Mesangial cell (primary cell): ENCODE measurements around the genes ANP32A and RPLP1.

- RAMPAGE, long total RNA, result no peak
These were observed 11.5 kb downstream of the CALML4 start for GRCh38 chr15:68193453-68194308.

GRCh38 chr15:68300215-68300954 lies 22.8 kb downstream of the FEM1B start:
- RAMPAGE, long total RNA, result no peak

GRCh38 chr15:68304456-68304701 lies 26.8 kb downstream of the FEM1B start:
- RAMPAGE, long total RNA, result no peak

GRCh38 chr15:68334386-68335259 lies 57.1 kb downstream of the FEM1B start:
- RAMPAGE, long total RNA, result no peak

- RAMPAGE, long total RNA, result no peak
These were observed 20.9 kb downstream of the CORO2B start for GRCh38 chr15:68599619-68600170.

- RAMPAGE, long total RNA, result no peak
These were observed 29.2 kb downstream of the ANP32A start for GRCh38 chr15:68791279-68792204.

GRCh38 chr15:68795220-68795857 lies 25.4 kb downstream of the ANP32A start:
- RAMPAGE, long total RNA, result no peak

DNA sequence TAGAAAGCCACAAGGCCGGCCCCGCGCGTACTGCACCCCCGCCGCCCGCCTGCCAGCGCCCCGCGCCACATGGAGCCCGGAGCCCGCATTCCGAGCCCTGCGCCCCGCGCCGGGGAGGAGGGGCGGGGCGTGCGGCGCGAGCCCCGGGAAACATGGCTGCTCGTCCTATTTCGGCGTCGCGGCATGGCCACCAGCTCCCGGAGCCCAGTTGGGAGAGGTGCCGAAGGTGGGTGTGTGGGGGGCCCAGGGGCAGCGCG lies 2.7 kb downstream of the ANP32A start:
- RAMPAGE, long total RNA, result no peak

DNA sequence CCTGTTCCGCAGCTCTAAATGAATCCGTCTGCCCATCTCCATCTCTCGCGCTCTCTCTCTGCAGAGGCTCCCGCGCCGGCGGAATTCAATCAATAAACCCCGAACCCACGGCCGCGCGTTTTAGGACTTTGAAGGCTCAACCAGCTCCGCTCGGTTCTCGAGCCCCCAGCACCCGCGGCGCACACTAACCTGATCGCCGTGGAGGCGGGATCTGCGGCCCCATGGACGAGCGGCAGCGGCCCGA lies at the start of gene ANP32A:
Gene ANP32A (minus strand): TSS at position 186 of the 244 bp plus-strand sequence.
- RAMPAGE, long total RNA, result start-site peak on the minus strand centred at position 123 of the sequence, 128 bp wide, 5,228 reads

DNA sequence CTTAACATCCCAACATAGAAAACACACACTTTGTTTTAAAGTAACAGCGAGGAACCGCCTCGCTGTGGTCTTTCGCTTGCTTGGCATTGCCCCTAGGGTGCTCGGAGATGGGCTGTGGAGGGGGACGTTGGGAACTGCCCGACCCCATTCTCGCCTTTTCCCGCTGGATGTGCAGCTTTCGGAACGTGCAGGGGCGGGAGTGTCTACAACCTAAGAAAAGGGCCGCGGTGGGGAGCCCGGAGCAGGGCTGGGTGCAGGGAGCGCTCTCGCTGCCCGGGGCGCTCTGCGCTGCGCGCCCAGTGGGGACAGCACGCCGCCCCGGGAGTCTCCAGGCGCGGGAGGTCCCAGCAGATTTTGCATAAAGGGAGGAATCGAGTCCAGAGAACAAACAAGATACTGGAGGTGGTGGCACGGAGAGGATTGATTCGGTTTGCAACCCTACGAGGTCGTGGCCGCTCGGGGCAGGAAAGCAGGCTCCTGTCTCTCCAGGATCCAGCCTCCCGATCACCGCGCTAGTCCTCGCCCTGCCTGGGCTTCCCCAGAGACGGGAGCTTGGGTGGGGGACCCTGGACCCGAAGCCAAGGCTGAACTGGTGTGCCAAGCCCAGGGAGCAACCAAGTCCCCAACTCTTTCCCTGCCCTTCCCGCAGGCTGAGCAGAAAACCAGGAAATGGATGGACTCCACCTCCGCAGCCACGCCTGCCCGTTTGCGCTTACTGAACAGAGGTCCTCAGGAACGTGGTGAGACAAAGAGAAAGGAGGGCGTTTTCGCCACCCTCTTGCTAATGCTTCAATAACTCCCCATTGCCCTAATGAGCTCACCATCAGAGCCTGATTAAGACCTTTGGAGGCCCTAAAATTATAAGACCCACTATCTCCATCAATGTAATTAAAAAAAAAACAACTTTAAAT lies 59.7 kb downstream of the NOX5 start:
- RAMPAGE, long total RNA, result no peak

DNA sequence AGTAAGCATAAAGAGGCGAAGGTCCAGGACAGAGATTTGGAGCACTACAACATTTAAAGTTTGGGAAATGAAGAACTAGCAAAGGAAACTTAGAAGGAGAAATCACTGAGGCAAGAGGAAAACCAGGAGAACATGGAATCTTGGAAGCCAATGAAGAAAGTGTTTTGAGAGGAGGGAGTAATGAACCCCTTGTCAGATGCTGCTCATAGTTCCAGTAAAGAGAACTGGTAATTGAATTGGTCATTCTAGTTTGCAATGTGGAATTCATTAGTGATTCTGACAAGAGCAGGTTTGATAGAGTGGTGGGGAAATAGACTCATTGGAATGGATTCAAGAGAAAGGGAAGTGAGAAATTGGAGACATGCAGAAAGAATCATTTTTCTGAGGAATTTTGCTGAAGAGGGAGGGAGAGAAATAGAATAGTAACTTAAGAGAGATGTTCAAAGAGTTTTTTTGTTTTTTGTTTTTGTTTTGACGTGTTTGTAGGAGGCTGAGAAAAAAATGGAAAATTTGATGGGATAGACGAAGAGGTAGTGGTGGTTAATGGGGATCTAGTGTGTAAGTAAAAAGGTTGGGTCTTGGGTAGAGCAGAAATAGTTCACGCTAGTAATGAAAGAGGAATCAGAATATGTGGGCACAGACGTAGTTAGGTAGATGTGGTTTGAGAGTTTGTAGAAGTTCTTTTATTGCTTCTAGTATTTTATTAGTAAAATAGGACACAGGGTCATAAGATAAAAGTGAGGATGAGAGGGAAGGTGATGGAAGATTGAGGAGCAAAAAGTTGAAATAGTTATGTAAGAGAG lies 21.1 kb downstream of the GLCE start:
- RAMPAGE, long total RNA, result no peak

DNA sequence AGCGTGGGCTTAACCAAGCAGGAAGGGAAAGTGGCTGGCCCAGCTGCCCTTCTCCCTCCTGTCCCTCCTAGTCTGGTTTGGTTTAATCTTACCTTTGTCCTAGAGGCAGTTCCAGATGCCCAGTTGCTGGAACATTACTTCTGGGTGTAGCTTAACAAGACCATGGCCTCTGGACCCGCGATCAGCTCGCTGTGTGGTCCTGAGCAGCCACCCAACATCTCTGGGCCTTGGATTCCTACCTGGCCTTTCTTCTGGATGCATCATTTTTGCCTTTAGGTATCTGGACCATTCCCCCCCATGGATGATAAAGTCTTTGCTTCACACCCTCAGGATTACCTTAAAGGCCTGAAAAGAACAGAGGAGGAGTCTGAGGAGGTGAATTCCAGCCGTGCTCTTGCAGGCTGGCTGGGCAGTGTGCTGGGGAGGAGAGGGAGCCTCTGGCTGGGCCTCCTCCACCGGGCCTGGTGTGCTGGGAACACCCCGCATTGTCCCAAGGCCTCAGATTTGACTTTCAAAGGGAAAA lies 15.6 kb downstream of the PAQR5 start:
- RAMPAGE, long total RNA, result no peak

DNA sequence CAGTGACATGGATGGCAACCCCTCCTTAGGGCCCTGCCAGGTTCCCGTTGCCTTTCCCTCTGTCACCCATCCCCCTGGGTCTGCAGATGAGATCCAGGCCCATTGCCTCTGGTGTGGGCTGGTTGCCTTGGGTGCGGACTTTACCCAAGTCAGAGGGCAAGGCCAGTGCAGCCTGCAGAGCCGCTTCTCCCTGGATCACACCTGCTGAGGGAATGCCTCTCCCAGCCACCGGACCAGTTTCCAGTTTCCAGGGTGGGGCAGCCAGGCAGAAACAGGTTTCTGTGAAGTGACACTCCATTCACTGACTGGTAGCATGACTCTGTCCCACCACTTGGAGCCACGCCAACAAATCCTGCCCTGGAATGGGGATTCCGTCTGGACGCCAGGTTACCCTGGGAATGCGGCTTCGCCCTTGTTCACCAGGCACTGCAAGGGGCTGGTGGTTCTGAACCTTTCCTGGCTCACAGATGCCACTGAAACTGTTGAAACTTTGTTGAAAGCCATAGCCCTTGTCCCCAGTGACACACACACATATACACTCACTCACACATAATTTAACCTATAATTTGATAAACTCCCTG lies 30.1 kb downstream of the PAQR5 start:
- RAMPAGE, long total RNA, result no peak

DNA sequence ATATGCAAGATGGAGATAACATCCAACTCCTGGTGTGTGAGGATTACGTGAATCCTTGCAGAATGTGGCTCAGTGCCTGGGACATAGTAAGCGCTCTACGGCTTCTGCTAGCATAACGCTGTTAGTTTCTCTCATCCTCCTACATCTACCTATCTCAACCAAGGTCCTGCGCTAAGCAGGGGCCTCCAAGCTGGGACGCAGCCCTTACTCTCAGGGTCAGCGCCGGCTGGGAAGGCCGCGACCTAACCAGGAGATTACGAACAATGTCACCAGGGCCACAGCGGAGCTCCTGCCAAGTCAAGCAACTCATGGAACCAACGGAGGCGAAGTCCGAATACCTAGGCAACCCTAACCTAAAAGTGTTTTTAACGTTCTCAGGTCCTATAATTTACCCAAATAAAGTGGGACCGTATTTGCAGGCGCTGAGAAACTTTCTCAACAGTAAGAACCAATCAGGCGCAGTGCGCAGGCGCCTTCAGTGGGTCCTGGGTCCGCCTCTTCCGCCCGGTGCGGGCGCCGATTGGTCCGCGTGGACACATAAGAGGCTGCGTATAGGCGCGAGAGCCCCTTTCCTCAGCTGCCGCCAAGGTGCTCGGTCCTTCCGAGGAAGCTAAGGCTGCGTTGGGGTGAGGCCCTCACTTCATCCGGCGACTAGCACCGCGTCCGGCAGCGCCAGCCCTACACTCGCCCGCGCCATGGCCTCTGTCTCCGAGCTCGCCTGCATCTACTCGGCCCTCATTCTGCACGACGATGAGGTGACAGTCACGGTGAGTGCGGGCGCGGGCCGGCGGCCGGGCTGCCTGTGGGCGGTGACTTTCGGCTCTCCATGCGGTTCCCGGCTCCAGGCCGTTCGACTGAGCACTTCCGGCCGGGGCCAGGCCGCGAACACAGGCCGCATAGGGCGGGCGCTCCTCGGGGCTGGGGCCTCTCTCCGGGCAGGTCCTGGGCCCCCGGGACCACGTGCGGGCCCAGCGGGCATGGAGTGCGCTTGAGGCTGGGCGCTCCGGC lies at the start of gene RPLP1:
Gene RPLP1 (plus strand): TSS at position 565 of the 1,008 bp plus-strand sequence.
- RAMPAGE, long total RNA, result start-site peak on the plus strand centred at position 584 of the sequence, 41 bp wide, 3,048 reads

DNA sequence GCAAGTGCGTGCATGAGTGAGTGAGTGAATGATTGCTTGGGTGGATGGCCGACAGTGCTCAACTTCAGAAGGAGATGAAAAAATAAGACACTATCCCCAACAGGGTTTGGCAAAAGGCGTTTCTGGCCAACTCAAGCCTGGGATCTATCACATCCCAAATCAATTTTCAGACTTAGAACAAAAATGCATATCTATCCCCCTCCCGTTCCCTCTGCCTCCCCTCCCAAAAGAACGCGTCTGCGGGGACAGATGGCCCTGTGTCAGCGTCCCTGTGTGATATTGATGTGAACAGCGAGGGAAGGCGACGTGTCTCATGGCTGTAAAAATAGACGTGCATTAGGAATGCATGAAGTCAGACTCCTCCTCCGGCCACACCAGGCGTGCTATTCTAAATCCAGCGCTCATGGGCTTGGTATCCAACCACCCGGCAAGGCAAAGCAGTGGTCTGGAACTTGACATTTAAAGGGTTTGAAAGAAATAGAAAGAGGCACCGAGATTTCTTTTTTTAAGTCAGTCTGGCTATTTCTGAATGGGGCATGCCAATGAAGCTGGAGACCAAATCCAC lies 96.1 kb downstream of the RPLP1 start:
- RAMPAGE, long total RNA, result no peak

GRCh38 chr15:69593925-69594998 lies 141.6 kb downstream of the RPLP1 start:
- RAMPAGE, long total RNA, result no peak

DNA sequence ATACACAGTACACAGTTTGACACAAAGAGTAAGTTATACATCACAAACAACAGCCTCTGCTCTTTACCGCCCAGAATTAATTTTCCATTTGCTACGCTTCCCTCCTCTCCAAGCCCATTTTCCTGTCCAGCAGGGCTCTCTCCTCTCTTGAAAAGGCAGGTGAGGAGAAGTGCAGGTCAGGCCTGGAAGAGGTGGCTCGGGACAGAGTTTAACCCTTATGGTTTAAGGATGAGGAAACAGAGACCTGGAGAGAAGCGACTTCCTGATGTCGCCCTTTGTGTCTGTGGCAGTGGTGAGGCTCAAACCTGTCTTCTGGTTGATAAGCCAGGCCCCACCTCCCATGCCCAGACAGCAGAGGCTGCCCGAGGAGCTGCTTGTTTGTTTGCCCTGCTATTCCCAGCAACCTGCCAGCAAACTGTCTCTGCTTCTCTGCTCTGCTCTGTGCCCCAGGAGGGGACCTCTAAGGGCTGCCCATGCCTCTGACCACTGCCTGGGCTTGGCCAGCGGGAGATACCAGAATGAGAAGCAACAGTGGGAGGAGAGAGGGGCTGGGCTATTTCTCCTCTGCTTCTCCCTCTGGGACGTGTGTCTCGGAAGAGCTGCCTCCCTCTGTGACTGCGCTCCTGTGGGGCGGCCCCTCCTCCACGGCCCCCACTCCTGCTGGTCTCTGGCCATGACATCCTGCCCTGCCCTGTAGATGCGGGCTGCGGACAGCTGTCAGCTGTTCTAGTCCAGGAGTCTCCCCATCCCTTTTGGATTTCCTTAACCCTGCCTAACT lies 212.9 kb downstream of the RPLP1 start:
- RAMPAGE, long total RNA, result no peak

DNA sequence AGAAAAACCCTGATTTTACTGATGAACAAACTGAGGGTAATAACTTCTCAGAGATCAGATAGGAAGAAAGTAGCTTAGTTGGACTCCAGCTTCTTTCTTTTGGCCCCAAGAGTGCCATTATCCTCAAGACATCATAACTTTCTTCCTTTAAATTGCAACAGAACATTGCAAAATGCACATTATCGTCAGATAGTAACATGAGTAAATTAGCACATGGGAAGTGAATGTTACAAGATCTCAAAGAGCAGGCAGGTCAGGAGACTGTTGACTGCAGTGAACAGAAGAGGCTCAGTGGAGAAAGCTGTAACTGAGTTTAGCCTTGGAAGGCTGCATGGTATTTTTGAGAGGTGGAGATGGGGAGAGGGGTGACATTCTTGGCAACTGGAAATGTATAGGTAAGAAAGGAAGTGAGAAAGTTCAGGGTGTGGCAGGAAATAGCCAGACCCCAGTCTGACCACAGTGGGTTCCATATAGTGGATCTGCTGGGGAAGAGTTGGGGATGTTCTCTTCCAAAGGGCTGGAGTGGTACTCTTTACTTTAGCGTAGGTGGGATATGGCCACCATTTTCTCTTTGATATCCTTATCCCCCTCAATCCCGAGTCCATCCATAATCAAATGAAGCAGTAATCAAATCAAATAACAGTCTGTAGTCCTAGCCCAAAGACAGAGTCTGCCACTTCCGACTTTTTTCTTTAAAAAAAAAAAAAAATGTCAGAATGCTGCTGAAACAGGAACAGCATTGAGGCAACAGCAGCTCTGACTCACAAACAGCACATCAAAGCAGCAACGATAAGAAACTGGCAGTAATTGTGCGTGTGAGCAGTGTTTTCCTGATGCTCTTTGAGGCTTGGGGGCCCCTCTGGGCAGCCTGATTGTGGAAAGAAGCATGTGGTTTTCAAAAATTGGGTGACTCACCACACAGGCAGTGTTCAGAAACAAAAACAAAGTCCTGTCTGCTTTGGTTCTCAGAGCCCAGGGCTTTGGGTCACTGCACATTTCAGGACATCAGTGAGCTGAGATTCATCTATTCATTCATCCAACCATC lies 308.0 kb downstream of the RPLP1 start:
- RAMPAGE, long total RNA, result no peak

DNA sequence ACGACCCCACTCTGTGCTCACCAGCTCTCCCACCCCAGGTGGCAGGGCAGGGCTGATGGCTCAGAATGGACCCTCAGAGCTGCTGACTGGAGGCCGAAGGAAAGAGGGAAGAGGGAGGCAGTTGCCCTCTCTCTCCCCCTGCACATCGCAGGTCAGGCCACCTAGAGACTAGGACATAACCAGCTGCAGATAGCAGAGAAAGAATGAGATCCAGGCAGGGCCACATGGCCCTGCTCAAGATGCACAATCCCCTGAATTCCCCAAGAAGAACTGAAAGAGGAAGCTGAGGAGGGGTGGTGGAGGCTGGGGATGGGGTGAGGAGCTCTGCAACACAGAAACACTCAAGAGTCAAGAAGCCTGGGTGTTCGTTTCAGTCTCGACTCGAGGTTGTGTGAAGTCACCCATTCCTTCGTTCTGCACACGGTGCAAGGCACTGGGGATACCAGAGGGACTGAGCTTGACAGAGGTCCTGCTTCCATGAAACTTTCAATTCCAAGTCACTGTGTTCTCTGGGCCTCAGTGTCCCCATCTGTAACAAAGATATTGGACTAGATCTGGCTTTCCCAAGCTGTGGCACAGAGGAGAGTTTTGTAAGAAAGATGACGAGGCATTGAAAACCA lies 62.0 kb downstream of the TLE3 start:
- RAMPAGE, long total RNA, result no peak

DNA sequence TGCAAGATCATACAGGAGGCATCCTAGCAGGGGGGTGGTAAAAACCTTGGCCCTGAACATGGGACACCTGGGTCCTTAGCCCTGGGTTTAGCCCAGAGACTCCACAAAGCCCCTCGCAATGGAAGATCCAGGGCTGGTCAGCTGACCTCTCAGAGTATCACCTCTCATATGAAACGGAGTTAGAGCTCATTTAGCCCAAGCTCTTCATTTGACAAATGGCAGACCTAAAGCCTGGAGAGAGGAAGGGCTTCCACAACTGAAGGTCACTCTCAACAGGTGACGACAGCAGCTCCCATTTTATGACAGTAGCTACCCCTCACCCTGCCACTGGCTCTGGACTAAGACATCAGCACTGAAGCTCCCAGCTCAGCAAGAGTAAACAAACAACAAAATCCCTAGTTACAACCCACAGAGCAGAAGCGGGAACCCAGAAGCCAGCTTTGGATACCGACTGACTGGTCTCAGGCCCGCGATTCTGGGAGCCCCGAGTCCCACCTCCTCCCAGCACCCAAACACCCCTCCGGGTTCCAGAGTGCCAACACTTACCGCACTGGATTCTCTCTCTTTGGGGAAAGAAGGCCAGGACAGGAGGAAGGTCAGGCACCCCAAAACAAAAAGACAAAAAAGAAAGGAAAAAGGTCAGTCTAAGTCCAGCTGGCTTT lies 33.7 kb downstream of the TLE3 start:
- RAMPAGE, long total RNA, result no peak